CMK (cell line): Measurements from ENCODE around the gene MMP20.

GRCh38 chr11:102625094-102625661 is at the start of gene MMP20:
MMP20 (minus strand) TSS chr11:102625332.
- RRBS = no CpG with 5 or more reads among the region's 5 CpGs

DNA sequence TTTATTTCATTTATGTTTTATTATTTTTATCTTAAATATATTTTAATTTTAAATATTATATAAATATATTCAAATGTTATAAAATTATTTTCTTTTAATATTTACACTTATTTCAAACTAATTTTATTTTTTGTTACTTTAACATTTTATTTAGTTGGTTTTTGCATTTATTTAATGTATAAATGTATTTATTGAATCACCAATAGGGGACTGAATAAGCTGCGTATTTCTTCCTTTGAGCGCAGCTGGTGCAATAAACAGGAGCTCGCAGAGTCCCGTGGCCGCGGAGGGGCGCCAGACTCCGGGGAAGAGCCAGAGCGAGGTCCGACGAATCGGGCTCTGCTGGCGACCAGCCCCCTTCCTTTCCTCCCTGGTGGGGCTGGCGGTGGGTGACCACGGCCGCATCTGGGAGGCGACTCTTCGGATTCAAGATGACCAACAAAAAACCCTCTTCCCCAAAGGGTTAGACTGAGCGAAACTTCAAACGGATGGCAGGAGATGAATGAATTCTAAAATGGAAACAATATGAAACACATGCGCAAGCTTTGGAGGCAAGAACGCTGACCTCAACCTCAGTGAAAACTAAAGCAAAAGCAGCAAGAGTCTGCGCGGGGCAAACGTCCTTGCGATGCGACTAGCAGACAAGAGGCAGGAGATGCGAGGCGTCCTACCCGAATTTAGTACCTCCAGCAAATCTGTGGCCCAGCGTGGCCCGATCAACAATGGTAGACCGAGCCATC is 12.0 kb downstream of the MMP3 start:
- RRBS = no CpG with 5 or more reads among the region's 33 CpGs

GRCh38 chr11:103090783-103091704 is 916 bp downstream of the DCUN1D5 start:
- RRBS = no CpG with 5 or more reads among the region's 32 CpGs

DNA sequence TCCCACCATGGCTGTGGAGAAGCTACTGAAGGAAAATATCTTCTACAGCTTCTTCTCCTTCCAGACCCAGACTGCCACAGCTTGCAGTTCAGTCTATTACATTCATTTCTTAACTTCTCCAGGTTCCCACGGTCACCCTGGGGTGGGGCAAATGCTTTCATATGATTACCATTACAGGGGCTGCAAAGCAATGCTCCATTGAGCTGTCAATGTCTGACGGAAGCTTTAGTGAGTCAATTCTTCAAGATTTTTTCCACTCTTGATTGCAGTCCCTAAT is 233.4 kb upstream of the DDI1 start:
- RRBS = no CpG with 5 or more reads among the region's 2 CpGs

DNA sequence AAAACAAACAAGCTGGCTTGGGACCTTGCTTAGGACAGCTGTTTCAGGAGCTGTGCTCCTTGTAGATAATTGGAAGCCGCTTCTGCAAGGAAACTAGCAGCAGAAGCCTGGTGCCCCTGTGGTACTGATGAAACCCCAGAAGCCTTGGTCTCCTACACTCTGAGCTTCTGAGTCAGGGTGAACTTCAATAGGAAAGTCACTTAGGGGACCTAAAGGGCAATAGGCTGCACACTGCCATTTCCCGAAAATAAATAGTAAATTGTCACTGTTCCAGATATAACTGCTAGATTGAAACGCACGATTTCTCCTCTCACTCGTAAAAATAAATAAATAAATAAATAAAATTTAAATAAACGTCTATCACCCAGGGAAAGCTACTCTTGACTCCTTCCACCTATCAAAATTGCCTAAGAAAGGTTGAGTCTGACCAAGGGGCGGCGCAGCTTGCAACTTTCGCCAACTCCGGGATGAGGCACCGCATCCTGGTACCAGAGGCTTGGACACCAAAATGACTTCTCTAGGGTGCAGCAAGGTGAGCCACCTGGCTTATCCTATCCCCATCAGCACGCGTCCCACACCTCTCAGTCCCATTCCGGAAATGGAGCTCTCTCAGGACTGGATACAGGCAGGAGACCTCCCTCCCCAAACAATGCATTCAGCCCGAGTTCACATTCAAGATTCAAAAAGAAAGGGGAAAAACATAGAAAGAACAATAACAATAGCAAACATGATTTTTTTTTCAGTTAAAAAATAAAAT is 733 bp downstream of the PDGFD start:
- RRBS = no CpG with 5 or more reads among the region's 15 CpGs

- RRBS = no CpG with 5 or more reads among the region's 4 CpGs
Observed at GRCh38 chr11:104876968-104877416, 91.4 kb downstream of the CASP4 start.

DNA sequence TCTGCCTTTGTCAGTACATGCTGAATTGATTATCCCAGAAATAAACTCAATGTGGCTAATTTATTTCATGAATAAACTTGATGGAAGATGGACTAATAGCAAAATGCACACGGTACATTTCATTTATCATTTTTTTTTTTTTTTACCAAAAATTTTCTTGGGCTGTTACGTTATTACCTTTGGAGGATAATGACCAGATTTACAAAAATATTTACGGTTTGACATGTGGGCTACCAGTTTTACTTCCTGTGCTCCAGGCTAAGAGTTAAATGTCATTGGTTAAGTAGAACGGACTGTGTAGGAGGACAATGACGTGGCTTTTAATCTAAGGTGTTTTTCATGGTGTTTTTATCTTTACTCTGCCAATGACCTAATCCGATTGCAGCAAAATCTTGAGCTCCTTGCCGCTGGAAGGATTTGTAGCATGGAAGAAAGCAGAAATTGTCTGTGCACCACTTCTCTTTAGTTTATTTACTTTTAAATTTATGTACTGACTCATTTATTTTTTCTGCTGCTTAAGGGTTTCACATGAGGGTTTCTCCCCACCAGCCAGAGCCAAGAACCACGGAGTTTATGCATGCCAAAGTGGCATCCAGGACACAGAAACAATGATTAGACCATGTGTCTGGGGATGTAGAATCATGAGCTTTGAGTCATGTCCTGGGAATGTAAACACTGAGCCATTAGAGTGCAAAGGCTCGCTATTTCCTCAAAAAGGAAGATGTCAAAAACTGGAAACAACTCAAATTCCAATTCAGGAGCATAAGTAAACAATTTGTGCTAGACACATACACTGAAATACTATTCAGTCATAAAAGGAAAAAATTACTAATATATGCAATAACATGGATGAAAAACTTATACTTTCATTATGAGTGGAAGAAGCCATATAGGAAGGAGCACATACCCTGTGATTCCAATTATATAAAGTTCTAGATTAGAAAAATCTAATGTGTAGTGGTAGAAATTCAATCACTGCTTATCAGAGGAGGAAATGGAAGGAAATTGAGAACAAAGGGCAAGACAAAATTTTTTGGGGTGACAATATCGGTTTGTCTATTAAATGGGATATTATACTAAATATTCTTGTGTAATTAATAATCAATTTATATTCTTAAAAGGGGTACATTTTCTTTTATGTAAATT is 2.0 kb upstream of the CARD16 start:
- RRBS = no CpG with 5 or more reads among the region's 10 CpGs

- RRBS = no CpG with 5 or more reads among the region's 2 CpGs
Observed at GRCh38 chr11:105612808-105613055, 2.9 kb downstream of the GRIA4 start.

- RRBS = no CpG with 5 or more reads among the region's 6 CpGs
Observed at GRCh38 chr11:107682505-107683045, 29.3 kb downstream of the SLN start.

DNA sequence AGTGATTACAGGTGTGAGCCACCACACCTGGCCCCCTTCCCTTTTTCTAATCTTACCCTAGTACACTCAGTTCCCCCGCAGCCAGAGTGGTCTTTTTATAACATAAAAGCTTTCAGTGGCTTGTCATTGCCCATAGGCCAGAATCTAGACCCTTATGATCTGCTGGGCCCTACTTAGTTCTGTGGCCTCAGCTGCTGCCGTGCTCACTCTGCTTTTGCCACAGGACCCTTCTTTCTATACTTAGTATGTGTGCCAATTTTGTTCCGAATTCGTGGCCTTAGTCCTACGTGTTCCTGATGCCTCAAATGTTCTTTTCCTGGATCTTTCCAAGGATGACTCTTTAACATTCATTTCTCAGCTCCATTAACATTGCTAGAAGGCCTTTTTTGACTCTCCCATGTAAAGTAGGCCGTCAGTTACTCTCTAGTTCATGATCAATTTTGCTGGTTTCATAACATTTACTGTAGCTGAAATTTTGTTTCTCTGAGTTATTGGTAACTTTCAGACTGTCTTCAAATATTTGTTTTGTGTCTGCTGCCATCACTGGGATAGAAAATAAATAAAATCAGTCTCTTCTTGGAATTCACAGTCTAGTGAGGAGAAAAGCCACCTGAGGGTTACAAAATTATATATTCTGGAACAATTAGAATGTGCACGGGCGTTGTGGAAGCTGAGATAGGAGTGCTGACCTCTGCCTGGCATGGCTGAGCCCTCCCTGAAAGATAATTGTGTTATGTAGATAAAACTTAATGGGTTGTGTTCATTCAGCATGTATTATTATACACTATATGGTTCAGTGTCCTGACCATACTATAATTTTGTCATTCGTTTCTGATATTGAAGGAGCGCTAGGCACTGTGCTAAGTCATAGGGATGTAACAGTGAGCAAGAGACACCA is 3.4 kb downstream of the ACAT1 start:
- RRBS = no CpG with 5 or more reads among the region's 10 CpGs

- RRBS = no CpG with 5 or more reads among the region's 8 CpGs
Observed at GRCh38 chr11:108224908-108225683, 2.2 kb downstream of the ATM start.

DNA sequence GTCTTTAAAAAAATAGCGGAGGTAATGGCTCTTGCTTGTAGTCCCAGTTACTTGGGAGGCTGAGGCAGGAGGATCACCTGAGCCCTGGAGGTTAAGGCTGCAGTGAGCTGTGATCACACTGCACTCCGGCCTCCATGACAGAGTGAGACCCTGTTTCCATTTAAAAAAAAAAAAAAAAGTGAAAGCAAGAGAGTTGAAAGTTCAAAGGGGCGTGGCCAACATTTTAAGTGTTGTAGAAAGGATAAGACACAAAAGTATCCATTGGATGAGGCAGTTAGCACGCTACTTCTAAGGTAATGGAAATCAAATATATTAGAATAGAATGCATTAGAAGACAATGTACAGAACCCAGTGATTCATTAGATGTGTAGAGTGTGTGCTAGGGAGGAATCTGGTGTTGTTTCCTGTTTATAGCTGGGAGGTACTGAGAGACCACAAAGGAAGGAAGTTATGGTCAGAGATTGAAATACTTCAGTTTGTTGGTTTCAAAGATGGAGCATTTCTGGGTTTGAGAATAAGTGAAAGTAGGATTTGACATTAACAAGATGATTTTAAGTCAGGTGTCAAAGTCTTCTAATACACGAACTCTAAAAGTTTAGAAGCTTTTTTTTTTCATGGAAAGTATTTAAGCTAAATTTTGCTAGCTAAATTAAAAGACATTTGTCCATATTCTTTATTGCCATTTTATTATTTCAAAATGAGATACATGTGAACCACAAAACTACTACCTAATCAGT is 13.7 kb downstream of the ATM start:
- RRBS = no CpG with 5 or more reads among the region's 5 CpGs

DNA sequence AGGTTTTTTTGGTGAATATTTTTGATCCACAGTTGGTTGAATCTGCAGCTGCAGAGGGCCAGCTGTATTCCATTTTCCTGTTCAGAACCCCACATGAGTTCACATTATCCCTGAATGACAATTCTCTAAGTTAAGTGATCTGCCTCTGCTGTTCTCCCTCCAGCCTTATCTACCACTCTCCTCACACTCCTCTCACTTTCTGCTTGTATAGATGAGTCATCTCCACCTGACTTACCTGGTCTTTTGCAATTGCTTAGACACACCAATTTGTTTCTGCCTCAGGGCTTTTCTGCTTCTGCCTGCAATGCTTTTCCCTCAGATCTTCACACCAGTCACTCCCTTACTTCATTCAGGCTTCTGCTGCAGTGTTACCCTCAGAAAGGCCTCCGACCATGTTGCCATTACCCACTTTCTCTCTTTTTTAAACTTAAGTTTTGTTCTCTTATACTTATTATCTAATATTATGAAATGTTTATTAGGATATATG is 118.1 kb downstream of the ATM start:
- RRBS = no CpG with 5 or more reads among the region's 1 CpG

DNA sequence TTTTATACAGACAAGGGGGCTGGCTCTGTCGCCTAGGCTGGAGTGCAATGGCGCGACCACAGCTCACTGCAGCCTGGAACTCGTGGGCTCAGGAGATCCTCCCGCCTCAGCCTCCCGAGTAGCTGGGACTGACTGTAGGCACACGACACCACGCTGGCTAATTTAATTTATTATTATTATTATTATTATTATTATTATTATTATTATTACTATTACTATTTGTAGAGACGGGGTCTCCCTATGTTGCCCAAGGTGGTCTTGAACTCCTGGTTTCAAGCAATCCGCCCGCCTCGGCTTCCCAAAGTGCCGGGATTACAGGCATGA is 568 bp upstream of the POGLUT3 start:
- RRBS = no CpG with 5 or more reads among the region's 13 CpGs

DNA sequence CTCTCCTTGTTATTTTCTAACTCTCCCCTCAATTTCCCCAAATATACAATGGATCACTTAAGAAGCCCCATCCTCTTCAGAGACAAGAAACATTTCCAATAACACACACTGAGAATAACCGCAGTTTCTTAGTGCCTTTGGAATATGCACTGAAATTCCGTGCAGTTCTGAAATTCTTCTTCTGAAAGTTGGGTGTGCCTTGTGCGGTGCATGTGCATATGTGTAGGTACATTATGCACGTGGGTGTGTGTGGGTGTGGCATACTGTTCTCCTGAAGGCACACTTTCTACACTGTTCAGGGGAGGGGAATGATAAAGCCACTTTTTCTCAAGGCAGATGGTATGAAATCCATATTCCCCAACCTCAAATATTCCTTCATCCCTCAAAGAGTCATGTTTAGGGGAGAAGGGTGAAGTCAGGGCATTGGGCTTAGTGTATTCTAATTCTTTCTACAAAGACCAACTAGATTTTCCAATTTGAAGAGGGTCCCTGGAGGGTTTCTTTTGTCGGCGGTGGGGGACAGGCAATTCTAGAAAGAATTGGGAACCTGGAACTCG is 1.6 kb downstream of the EXPH5 start:
- RRBS = no CpG with 5 or more reads among the region's 7 CpGs

GRCh38 chr11:108838298-108838753 is 173.5 kb downstream of the DDX10 start:
- RRBS = no CpG with 5 or more reads among the region's 1 CpG

DNA sequence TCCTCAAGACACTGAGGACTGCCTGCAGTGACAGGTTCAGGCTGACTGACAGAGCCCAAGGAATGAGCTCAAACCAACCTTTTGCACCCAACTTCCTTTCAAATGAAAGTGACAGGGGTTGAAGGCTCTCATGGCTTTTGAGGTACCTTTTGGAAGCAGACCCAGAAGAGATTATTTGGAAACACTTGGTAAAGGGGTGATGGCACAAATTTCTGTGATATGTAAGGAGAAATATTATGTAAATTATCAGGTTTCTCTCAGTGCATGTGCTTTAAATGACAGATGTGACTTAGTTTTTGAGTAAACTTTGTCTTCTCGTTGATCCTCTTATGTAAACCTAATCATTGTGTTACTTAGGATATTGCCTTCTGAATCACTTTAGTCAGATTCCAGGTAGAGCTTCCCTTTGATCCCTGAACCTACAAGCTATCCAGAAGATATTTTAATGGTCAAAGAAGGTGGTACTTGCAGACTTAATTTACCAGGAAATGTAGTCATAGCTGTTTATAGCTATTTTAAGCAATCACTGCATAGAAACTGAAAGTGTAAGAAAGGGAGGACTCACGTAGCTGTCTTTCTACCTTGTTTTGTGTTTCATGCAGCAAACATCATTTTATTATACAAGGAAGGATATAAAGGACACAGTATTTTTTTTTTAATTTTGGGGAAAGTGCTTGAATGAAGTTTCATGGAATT is 189.4 kb downstream of the DDX10 start:
- RRBS = no CpG with 5 or more reads among the region's 2 CpGs

DNA sequence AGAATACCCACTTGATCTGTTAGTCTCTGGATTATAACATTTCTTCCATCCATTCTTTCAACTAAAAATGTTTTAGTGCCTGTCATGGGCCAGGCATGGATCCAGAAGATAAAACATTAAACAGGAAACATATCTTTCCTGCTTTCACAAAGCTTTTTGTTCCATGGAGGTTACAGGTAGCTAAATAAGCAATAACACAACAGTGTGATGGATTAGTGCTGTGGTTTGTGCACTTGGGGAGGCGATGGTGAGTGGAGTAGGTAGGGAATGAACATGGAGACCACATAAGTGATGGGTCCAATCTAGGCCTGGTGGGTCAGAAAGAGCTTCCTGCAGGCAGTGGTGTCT is 258.6 kb downstream of the DDX10 start:
- RRBS = no CpG with 5 or more reads among the region's 1 CpG

DNA sequence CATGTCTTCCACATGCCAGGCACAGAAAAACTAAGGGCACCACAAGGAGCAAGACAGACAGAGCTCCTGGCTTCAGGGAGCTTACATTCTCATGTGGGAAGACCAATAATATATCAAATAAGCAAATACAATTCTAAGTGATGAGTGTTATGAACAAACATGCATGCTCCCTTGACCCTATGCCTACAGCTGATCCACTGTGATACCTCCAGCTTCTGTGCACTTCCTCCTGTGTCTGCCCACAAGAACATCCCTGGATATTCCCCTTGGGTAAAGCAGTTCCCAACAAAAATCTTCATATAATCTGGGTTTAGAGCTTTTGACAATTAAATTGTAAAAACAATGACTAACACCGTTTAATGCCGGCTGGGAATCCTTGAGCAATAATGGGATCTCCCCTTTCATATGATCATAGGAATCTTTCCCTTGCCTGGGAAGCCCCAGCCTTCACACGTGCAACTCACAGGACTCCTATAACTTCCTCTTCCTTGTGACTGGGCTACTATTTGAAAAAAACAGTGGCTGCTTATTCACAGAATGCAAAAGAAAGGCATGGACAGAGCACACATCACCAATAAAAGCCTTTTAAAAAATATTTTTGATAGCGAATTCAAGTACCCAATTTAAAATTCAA is 6.3 kb upstream of the ZC3H12C start:
- RRBS = no CpG with 5 or more reads among the region's 4 CpGs

DNA sequence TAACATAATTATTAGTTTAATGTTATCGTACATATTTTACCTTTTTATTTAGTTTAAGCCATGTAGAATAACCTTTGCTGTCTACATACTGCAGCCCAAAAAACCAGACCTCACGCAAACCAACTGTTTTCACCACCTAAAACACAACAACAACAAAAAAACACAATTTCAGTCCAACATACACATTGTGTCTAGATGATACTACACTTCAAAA is 31.8 kb downstream of the RDX start:
- RRBS = no CpG with 5 or more reads among the region's 2 CpGs